Left common carotid artery plus branches (tissue), 1 donor: ENCODE results near the gene MRPL47.

GRCh38 chr3:176916708-176917306 lies 280.5 kb downstream of the TBL1XR1 start:
- PRO-cap, result no peak

DNA sequence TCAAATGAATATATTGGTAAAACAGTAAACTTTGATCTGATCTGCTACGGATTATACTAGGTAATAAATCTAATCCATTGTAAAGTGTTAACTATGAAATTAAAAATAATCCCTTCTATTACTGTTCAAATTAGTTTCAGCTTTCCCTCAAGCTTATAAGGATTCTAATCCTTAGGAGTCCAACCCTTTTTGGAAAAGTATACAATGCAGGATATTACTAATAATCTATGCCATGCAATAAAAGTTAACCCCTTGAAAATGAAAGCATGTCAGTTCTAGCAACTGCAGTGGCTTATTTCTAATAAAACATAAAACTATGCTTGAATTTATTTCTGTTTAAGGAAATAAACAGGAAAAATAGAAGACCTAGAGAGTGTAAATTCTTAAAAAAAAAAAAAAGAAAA lies 177.7 kb downstream of the TBL1XR1 start:
- PRO-cap, result no peak

DNA sequence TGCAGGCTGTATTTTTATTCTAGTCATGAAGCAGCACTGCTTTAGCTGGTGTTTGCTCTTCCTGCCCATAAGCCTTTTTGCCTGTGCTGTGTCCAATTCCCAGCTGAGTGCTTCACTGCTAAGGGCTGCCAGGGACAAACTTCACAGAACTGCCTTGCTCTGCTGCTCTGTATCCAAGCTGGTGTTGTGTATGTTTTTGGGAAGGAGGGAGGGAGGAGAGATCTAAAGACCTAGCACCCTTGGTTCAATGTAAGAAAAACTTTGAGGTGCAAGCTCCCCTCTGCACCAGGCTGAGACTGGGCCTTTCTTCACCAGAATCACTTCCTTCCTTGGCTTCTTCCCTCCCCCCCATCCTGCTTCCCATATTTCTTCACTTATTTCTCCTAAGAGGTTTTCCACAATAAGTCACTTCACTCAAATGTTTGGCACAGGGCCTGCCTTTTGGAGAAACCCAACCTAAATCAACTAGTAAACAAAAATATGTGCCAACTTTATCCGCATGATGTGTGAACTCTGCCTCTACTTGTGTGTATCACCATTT lies 156.1 kb downstream of the TBL1XR1 start:
- PRO-cap, result no peak

- PRO-cap, result no peak
Observed at GRCh38 chr3:177057226-177058357, 139.7 kb downstream of the TBL1XR1 start.

- PRO-cap, result no peak
Observed at GRCh38 chr3:177084560-177085033, 112.7 kb downstream of the TBL1XR1 start.

DNA sequence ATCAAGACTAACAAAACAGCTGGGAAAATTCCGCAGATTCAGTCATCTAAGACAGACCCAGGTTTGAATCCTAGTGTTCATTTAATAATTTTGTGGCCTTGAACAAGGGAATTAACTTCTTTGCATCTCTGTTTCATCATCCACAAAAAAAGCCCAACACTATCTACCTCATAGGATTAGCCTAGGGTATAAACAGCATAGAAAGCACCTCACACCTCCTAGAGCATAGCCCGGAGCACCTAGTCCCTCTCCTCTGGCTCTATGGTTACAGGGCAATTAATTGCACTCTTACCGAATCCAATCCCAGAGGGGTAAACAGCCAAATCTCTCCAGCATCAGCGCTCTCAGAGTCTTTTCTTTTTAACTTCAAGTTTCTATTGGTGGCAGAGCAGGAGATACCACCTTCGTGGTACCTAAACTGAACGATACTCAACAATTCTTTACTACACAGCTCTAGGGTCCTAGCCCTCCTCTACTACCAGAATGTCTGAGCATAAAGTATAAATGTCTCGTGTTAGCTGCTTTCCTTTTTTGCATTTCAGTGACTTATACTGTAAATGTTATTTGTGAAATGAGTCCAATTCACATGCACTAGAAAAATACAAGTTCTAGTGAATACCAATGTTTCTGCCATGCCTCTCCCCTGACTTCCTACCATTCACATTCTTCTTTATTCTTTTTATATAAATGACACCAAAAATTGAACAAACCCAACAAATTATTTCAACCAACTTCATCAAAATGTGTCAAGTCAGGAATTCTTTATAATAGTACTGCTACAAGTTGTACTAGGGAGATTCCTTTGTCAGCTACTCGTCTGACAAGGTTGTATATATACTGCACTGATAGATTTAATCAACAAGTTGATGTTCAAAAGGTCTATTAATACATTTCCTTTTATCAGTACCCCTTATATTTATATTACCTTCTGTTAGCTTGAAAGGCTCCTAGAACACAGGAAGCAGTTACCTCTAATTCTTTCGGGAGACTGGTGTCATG lies 3.2 kb downstream of the TBL1XR1 start:
- PRO-cap, result no peak

- PRO-cap, result no peak
Observed at GRCh38 chr3:177196041-177197022, 950 bp downstream of the TBL1XR1 start.

DNA sequence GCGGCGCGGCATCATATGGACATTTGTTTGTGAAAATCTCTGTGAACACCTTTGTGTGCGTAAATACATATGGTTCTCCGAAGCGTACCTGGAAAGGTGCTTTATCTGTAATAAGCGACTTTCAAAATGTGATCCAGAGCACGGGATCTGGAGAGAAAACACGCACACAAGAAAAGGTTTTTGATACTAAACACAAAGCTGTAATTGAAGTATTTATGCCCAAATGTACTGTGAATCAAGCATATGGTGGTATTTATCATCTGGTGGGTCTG lies 713 bp upstream of the TBL1XR1 start:
- PRO-cap, result no peak

DNA sequence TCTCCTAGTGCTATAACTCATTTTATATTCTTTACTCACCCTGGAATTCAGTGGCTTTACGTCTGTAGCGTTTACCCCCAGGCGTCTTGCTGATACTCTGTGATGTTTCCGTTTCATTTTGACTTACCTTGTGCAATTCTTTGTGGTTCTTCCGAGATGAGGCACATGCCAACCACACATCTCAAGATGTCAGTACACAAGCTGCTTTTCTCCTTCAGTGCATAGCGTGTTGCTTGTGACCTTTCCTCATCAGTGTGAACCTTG lies 4.3 kb upstream of the TBL1XR1 start:
- PRO-cap, result no peak

- PRO-cap, result no peak
Observed at GRCh38 chr3:177211555-177212544, 14.6 kb upstream of the TBL1XR1 start.

- PRO-cap, result no peak
Observed at GRCh38 chr3:177357833-177358233, 160.6 kb upstream of the TBL1XR1 start.

DNA sequence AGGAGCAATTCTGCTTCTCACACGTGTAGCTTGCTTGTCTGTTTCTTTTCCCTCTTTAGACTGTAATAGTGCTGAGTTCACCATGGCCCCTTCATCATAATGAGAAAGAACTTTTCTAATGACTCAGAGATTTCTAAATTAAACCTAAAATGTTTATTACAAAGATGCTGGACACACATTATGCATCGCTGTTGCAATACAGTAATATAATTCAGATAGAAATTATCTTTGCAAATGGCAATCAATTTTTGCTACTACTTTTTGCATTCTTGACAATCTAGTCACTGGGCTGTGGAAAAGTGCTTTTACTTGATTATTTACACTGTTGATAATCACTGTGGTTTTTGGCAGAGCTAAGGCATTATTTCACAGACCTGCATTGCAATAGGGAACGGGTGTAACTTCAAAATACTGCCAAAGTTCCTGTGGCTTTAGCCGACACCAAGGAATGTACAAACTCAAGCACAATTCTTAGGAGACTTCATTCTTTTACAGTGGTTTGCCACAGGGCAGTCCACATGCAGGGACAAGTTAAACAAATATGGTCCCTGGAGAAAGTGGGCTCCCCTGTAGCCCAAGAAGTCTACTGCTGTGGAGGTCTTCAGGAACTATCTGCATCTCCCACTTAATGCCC lies 281.1 kb upstream of the TBL1XR1 start:
- PRO-cap, result no peak

GRCh38 chr3:177515871-177516581 lies 318.7 kb upstream of the TBL1XR1 start:
- PRO-cap, result no peak

DNA sequence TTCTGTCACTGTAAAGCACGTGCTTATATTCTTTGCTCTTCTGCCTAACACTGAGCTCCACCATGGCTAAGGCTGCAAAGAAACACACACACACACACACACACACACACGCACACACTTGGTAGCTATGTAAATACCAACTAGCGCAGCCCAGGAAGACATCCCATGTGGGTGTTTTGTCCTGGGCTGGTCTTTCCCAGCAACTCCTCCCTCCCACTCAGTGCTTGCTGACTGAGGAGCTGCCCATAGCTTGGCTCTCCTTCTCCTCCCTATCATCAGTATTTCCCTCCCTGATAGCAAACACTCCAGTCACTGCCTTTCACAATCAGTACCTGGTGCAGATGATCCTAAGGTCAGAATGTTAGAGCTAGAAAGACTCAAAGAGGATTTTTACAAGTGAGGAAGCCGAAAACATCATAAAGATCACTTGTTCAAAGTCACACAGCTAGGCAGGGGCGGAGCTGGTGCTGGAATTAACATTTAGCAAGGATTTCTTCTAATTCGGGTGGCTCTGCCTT lies 377.0 kb upstream of the TBL1XR1 start:
- PRO-cap, result no peak

DNA sequence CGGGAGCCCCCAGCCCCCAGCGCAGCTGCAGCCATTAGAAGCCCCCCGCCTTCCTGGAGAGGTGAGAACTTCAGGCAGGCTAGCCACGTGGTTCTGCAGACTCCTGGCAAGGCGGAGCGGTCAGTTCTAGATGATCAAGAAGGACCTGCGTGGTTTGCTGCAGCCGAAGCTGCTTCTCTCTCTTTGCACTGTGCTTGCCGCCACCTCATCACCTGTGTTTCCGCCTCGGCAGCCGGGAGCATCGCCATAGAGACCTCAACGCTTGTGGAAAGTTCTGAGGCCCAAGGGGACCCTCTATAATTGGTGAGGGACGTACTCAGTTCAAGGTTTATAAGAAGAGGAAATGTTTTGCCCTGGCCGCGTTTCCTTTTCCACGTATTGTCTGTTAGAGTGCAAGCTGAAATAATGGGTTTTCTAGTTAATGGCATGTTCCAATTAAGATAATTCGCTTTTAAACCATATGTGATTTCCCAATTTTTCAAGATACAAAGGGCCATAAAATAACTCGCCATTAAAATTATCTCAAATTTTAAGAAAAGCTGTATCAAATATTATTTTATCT lies 16.0 kb upstream of the KCNMB3 start:
- PRO-cap, result no peak

DNA sequence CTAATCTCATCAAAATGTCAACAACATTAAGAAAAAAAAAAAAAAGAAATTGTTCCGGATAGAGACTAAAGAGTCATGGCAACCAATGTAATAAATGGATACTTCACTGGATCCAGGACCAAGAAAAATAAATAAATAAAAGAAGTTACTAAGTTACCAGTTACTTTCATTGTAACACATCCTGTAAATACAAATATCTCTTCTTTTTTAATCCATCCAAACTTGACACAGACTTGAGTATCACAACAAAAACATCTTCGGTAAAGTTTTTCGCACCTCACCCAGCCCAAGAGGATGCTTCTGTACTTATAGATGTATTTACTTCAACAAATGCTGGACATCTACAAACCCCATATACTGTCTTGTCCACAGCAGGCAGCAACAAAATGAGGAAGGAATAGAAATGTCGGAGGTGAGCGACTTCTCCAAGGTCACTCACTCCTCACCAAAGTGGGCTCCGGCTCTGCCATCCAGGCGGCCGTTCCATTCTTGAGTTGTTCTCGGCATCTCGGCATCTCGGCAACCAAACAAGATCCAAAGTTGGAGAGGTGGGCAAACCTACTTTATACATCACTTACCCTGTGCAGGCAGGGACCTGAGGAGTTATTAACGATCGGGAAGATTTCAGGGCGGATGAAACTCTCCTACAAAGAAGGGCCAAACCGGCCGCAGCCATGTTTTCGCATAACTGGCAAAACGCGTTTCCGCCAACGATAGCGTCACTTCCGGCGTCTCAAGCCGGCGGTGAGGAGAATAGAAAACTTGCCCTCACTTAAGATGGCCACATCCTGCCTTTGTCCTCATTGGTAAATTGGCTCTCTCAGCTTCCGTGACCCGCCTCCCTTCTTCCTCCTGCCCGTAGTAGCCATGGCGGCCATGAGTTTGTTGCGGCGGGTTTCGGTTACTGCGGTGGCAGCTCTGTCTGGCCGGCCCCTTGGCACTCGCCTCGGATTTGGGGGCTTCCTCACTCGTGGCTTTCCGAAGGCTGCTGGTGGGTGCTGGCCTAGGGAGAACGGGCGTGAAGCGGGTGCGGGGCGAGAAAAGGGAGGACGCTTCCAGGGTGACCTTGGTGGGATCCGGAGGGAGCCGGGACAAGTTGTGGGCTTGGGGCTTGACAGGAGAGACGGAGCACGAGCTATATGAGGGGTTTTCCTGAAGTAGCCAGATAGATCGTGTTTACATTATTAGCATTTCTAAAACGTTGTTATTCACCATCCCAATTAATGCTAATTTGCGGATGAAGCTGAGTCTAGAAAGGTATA lies at the start of gene MRPL47:
TSS of gene MRPL47 (minus strand) at position 690 of the 1,262 bp plus-strand sequence.
- PRO-cap, result bidirectional peak, plus-strand start at position 883 of the sequence, minus-strand start at position 686 of the sequence

GRCh38 chr3:179661825-179662271 lies 9.0 kb downstream of the USP13 start:
- PRO-cap, result no peak

DNA sequence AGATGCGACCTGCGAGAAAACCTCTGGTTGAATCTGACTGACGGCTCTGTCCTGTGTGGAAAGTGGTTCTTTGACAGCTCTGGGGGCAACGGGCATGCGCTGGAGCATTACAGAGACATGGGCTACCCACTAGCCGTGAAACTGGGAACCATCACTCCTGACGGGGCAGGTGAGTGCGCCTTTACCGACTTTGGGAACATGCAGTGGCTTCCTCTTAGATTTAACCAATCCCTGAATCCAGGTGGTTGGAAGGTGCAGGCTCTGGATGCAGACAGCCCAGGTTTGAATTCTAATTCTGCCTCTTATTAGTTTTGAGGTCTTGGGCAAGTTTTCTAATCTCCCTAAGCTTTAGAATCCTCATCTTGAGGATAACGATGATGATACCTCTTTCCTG lies 55.9 kb downstream of the USP13 start:
- PRO-cap, result no peak

DNA sequence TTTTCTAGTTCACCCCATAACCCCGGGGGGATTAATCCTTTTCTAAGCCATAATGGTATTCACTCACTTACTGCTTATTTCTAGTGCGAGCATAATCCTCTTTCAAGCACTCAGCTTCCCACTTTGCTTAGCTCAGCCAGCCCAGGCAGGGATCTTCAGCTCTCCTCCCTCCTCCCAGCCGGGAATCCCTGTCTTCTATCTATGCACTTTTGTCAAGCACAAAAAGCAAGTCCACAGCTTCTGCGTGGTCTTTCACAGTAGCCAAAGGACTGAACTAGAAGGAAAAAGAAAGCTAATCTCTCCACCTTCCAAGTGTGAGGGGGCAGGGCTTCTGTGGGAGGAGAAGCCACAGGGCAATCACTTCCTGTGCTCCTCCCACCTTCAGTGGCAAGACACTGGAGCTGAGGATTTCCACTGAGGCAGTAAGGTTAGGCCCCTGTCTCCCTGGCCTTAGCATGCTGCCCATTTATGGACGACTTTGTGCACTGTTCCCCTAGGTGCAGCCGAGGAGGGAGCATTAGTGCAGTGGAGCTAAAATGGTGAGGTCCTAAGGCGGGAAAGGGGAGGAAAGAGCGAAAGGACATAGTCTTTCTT lies 62.7 kb downstream of the PEX5L start:
- PRO-cap, result no peak

DNA sequence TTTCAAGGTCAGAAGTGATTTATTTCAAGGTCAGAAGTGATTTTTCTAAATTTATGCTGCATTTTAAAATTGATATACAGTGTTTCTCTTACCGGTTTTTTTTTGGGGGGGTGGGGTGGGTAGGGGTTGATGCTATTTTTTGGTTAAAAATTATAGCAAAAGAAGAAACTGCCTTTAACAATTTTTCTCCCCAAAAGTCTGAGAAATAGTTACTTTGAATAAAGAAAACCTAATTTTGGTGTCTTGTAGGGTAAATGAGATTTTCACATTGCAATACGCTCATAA lies 12.3 kb downstream of the TTC14 start:
- PRO-cap, result no peak